Natural killer cell (primary cell): ENCODE measurements around a stretch of chr16.

DNA sequence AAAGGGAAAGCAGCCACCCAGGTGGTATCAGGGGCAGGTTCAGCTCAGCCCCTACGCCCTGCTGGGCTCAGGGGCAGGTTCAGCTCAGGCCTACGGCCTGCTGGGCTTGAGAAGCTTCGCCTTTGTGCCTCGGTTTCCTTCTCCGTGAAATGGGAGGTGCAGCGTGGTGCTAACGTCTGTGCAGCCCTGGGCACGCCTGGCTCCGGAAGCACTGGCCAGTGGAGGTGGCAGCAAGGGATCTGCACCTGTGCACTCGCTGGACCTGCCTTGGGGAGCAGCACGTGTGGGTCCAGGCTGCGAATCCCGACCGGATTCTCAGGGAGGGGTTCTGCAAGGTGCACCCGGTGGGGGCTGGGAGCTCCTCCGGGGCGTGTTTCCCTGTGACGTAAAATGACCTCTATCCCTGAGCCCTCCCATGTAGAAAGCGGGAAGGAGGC lies 5.2 kb downstream of the SPIRE2 start:
- PRO-cap = no peak

- PRO-cap = no peak
Measured at GRCh38 chr16:89847051-89847505, 18.8 kb downstream of the SPIRE2 start.

GRCh38 chr16:89883186-89883722 lies 9.9 kb downstream of the TCF25 start:
- PRO-cap = no peak

DNA sequence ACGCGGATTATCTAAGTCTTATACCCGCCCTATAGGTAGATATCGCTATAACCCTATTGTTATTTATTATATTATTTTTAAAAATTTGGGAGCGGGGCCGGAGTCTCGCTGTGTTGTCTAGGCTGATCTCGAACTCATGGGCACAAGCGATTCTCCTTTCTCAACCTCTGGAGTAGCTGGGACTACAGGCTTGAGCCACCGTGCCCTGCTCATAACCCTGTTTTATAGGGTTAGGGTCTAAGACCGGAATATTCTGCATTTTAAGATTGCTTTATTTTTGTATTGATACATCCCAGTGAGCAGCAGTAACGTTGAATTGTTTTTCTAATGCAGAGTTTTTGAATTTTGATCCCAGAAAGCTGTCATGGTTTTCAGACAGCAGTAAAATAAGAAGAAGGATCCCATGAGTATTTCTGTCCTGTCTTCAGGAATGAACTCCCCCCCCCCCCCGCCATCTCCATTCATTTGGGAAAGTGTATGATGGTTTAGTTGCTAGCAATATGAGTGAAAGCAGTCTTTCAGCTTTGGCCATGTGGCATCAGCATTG lies 24.8 kb downstream of the DEF8 start:
- PRO-cap = no peak

GRCh38 chr16:89973851-89974215 lies 25.3 kb downstream of the DEF8 start:
- PRO-cap = no peak